ENCODE results near the gene NUP153.

DNA sequence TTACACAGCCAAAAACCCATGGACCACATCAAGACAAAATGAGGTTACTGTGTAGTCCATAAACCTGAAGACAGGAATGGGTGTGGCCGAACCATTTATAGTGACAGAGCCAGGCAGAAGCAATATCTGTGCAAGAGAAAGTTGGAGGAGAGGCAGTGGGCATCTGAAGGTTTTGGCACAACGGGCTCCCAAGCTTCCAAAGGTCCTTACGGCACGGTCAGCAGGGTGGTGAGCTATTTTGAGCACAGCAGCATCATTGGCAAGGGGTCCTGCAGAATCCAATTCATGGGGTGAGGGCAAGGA lies 202.4 kb downstream of the GMPR start:
- RRBS, result no CpG with 5 or more reads among the region's 4 CpGs

DNA sequence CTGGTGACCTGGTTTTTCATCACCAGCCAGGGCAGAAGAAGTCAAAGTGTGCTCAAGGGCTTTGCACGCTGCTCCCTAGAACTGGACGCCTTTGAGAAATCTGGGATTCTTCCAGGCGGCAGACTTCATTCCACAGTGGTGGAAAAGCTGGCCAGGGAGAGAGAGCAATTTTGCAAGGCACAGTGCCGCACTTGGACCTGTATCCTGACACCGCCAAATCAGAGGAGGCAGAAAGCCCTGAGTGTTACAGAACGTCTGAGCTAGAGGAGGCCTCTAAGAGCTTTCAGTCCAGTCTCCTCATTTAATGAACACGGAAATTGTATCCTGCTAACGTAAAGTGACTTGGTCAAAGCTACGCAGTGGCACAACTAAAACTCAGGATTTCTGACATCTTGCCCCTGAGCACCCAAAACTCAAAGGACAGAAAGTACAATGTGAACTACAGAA lies 219.7 kb downstream of the ATXN1 start:
- RRBS, result no CpG with 5 or more reads among the region's 9 CpGs

GRCh38 chr6:16651597-16652400 lies 109.5 kb downstream of the ATXN1 start:
- RRBS, result no CpG with 5 or more reads among the region's 11 CpGs

DNA sequence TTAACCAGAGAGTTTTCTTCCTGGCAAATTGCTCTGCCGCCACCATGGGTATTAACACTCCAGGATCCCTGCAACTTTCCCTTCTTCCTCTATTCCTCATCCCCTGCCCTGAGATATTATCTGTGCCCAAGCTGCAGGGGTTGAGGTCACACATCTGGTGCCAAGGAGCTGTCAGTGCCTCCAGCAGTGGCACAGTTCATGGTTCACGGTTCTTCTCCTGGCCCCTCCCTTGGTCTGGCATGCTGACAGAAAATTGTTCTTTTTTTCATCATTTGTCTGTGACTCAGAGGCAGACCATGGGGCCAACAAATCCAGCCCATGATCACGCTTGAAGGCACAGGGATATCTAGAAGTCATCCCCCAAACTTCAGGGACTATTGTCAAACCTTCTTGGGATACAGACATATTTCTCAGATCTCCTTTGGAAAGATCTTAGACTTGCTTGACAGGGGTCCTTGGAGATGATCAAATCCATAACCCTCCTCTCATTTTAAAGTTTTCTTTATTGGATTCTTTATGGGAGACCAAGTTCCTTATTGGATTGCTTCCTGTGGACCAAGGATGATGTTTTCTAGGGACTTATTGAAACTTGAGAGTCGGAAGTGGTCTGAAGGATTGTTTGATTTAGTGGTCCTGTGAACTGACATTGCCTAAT lies 77.4 kb downstream of the ATXN1 start:
- RRBS, result no CpG with 5 or more reads among the region's 4 CpGs

- RRBS, result 100% methylated on average over 2 of the region's 7 CpGs
Observed at GRCh38 chr6:16697583-16698337, 63.5 kb downstream of the ATXN1 start.

- RRBS, result no CpG with 5 or more reads among the region's 17 CpGs
Observed at GRCh38 chr6:16747121-16748122, 13.8 kb downstream of the ATXN1 start.

- RRBS, result no CpG with 5 or more reads among the region's 6 CpGs
Observed at GRCh38 chr6:16758362-16758930, 2.8 kb downstream of the ATXN1 start.

DNA sequence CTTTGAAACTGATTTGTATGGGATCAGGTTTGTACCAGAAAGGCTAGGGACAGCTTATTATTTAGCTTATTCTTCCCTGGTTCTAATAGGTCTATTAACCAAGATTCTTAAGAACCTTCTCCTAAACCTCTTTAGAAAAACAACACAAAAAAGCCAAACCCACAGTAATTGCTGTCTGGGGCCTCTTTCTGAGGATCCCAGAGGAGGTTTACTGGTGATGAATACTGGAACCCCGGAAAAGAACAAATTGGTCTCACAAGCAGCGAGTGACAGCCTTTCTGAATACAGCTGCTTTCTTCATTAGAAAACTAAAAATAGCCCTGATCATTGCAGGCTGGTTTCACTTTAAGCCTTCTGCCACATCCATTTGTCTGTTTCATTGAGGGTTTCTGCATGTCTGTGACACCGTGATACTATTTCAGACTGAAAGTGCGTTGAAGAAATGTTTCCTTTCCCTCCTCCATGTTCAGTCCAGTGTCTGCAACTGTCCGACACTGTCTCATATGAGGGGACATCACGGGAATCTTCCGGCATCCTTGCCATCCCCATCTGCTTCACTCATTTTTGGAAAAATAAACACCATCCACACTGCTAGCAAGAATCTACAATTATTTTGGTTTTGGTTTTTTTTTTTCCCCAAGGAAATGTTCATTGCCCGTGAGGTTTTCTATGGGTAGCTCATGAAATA lies 75.2 kb upstream of the ATXN1 start:
- RRBS, result no CpG with 5 or more reads among the region's 8 CpGs

DNA sequence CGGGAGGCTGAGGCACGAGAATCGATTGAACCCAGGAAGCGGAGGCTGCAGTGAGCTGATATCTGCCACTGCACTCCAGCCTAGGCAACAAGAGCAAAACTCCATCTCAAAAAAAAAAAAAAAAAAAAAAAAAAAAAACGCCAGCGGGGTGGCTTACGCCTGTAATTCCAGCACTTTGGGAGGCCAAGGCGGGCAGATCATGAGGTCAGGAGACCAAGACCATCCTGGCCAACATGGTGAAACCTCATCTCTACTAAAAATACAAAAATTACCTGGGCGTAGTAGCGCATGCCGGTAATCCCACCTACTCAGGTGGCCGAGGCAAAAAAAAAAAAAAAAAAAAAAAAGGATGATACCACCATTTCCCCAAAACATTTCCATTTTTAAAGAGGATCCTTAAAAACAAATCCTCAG lies 72.7 kb downstream of the STMND1 start:
- RRBS, result no CpG with 5 or more reads among the region's 12 CpGs

DNA sequence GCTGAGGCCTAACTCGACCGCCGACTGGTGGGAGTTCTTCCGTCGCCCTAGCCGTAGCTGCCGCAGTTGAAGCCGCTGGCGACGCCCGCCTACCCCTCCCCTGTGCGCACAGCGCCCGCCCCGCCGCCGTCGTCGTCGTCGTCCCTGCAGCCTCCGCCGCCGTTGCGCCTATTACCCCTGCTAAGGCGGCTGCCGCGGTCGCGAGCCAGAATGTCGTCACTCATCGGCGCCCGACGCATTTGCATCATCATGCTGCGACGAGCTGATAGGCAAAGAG lies at the start of gene NUP153:
TSS of gene NUP153 (minus strand) at position 212 of the 277 bp plus-strand sequence.
- RRBS, result no CpG with 5 or more reads among the region's 37 CpGs

- RRBS, result no CpG with 5 or more reads among the region's 6 CpGs
Observed at GRCh38 chr6:17855363-17856346, 131.8 kb downstream of the KIF13A start.

GRCh38 chr6:17902367-17903103 lies 84.9 kb downstream of the KIF13A start:
- RRBS, result no CpG with 5 or more reads among the region's 3 CpGs

- RRBS, result no CpG with 5 or more reads among the region's 7 CpGs
Observed at GRCh38 chr6:17932282-17932893, 55.0 kb downstream of the KIF13A start.

- RRBS, result no CpG with 5 or more reads among the region's 11 CpGs
Observed at GRCh38 chr6:18207099-18207816, 52.0 kb downstream of the KDM1B start.

GRCh38 chr6:18445295-18445801 lies 58.2 kb downstream of the RNF144B start:
- RRBS, result no CpG with 5 or more reads among the region's 1 CpG

GRCh38 chr6:19836564-19837268 lies 454 bp upstream of the ID4 start:
- RRBS, result no CpG with 5 or more reads among the region's 46 CpGs

- RRBS, result no CpG with 5 or more reads among the region's 12 CpGs
Observed at GRCh38 chr6:20217146-20218338, 5.3 kb upstream of the MBOAT1 start.

GRCh38 chr6:20301848-20302617 lies 89.8 kb upstream of the MBOAT1 start:
- RRBS, result no CpG with 5 or more reads among the region's 7 CpGs

DNA sequence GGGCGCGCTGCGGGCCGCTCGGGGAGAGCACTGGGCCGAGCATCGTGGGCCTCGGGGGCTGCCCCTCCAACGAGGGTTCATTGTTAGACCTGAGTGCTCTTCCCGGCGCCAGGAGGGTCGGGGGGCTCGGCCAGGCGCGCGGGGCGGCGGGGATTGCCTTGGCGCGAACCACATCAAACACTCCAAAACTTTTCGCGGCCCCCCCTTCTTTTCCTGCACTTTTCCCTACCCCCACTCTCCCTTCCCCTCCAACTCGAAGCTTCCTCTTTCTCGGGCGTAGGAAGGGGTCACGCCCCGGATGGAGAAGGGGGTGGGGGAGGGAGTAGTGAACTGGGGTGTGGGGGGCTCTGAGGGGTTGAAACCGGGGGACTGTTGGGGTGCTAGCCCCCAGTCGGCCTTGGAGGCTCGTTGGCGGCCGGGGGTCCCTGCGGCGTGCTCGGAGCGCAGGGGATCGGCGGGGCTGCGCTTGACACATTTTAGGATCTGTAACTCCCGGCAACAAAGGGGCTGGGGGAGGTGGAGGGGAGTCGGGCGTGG lies 1.1 kb downstream of the E2F3 start:
- RRBS, result 3% methylated on average over 14 of the region's 42 CpGs